Type B pancreatic cell (in vitro differentiated cells): ENCODE data around the gene CDK5R2.

DNA sequence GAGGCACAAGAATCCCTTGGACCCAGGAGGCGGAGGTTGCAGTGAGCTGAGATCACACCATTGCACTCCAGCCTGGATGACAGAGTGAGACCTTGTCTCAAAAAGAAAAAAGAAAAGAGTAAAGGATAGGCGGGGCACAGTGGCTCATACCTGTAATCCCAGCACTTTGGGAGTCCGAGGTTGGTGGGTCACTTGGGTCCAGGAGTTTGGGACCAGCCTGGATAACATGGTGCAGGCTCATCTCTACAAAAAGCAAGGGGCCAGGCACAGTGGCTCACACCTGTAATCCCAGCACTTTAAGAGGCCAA lies 14.4 kb upstream of the GPBAR1 start:
- PRO-cap: no peak

GRCh38 chr2:218253447-218254699 lies 6.9 kb upstream of the GPBAR1 start:
- PRO-cap: unidirectional peak, plus-strand start at chr2:218254400

DNA sequence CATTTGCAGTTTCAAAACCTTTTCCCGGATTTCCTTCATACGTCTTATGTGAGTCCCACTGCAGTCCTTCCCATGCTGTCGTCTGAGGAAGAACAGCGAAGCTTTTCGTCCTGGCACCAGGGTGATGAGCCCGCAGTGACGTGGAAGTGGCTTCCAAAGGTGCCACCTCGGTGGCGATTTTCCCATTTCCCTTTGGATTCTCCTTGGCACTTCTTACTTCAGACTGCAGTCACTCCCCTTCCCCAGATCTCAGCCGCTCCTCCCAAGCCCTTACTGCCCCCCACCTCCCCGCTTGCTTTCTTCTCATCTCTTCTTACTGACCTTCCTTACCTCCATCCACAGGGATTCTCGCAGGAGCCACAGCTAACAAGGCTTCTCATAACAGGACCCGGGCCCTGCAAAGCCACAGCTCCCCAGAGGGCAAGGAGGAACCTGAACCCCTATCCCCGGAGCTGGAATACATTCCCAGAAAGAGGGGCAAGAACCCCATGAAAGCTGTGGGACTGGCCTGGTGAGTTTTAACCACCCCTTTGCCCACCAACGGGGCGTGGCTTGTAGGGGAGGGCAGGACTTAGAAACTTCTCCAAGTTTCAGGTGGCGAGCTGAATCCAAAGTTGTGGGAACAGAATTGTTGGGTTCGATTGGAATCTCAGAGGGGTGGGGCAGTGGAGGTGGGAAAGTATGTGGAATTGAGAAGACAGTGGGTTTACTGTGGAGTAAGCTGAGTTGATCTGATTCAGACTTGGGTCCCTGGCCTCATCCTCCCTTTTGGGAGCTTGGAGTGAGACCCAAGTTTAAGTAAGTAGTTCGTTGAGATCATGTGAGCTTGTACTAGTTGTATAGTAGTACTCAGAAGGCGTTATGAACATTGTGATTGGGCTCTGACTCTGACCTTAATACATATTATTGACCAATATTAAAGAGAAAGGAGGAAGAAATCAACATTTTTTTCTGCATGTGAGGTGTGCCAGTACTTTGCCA lies 1.0 kb downstream of the PNKD start:
- PRO-cap: unidirectional peak, minus-strand start at position 84 of the sequence

- PRO-cap: no peak
Observed at GRCh38 chr2:218323668-218324595, 31.6 kb upstream of the TMBIM1 start.

DNA sequence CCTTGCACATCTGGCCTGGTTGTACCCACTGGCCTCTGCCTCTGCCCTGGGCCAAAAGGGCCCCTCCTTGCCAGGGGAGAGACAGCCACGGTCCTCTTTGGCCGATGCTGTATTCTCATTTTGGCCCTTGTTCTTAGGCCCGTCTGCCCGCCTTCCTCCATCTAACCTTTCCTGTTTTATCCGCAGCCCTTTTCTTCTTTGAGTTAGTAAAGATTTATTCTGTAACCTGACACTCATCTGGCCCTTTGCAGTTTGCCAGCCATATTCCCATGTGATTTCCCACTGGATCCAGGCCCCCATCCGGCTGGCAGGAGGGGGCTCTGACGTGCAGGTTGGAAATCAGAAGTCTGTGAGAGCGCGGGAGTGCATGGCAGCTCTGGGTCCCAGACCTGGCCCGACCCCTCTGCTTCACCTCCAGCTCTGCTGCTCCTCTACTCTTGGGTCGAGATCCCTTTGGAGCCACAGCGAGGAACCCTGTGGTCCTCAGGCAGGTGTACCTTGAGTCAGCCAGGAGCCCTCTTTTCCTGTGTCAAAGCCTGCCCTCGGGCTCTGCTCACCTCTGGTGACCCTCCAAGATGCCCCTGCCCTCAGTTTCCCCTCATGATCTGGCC lies 10.8 kb upstream of the CATIP start:
- PRO-cap: no peak

- PRO-cap: bidirectional peak, plus-strand start at chr2:218396143, minus-strand start at chr2:218396069
Observed at GRCh38 chr2:218395696-218396796, 3.6 kb upstream of the CTDSP1 start.

DNA sequence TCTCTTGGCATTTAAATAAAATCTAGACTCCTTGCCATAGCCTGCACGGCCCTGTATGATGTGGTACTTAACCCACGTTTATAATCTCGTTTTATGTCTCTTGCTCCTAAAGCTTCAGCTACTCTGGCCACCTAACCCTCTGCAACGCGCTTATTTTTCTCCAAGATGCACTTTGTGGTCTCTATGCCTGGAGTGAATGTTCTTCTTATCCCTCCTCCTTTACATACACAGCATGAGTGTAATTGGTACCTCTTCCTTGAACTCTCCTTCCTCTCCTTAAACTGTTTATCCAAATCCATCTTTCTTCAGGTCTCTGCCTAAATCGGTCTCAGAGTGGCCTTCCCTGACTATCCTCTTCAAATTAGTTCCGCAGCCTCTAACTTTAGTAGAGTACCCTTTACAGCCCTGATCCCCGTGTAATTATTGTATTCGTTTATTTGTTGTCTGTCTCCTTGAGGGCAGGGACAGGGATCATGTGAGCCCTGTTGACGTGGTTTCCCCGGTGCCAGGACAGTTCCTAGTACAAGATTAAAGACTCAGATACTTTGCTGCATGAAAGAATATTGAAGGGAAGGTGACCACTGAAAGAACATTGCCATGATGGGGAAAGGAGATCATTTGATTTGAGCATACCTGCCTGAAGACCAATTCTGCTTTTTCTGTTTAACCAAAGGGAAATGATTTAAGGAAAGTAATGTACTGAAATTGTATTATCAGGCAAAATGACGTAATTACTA lies 1.1 kb downstream of the CNOT9 start:
- PRO-cap: bidirectional peak, plus-strand start at position 555 of the sequence, minus-strand start at position 418 of the sequence

GRCh38 chr2:218665673-218666415 lies 6.0 kb downstream of the RNF25 start:
- PRO-cap: no peak

- PRO-cap: no peak
Observed at GRCh38 chr2:218679048-218679476, 7.2 kb downstream of the STK36 start.

DNA sequence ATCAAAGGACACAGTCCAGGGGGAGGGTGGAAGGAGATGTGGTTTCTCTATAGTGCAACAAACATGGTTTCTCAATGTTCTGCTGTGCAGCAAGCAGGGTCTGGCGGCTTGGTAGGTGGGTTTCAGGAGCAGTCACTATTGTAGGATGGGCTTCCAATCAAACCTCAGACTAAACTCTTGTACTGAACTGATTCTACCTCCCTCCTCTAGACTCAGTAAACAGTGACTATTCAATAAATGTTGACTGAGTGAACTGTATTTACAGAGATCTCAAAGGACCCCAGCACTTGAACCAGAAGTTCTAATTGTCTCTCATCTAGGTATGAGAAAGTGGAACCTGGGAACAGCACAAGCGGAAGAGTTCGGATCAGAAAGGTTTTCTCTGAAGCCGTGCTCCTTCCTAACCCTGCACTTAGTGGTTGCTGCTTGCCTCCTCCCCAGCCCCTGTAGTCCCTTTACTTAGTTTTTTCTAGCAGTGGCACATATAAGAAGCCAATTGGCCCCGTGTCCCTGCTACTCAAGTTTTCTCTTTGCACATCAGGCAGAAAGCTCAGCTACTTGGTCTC lies 26.7 kb upstream of the CYP27A1 start:
- PRO-cap: no peak

DNA sequence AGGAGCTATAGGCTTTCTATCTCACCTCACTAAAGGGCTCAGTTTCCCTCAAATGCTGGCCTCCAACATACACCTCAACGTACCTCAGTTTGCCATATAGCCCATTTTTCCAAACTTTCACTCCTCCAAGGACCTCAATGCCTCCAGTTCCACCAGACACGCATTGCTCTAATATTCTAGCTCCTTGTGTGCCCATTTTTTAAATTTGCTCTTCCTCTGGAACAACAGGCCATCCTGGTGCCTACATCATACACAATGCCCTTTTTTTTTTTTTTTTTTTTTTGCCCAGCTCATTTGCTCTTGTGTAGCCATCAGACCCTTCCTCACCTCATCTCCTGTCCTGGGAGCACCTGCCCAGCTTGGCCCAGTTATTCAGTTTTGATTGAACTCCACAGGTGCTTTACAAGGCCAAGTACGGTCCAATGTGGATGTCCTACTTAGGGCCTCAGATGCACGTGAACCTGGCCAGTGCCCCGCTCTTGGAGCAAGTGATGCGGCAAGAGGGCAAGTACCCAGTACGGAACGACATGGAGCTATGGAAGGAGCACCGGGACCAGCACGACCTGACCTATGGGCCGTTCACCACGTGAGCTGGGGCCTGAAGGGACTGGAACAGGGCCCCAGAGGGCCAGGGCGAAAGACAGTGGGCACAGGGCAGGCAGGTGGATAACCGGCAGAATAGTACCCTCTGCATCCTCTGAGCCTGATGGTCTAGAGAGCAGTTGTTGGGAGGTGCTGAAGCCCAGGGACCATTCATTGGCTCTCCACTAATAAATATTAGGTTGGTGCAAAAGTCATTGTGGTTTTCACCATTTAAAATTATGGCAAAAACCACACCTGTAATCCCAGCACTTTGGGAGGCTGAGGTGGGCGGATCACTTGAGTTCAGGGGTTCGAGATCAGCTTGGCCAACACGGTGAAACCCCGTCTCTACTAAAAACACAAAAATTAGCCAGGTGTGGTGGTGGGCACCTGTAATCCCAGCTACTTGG lies 27.5 kb downstream of the CYP27A1 start:
- PRO-cap: no peak

DNA sequence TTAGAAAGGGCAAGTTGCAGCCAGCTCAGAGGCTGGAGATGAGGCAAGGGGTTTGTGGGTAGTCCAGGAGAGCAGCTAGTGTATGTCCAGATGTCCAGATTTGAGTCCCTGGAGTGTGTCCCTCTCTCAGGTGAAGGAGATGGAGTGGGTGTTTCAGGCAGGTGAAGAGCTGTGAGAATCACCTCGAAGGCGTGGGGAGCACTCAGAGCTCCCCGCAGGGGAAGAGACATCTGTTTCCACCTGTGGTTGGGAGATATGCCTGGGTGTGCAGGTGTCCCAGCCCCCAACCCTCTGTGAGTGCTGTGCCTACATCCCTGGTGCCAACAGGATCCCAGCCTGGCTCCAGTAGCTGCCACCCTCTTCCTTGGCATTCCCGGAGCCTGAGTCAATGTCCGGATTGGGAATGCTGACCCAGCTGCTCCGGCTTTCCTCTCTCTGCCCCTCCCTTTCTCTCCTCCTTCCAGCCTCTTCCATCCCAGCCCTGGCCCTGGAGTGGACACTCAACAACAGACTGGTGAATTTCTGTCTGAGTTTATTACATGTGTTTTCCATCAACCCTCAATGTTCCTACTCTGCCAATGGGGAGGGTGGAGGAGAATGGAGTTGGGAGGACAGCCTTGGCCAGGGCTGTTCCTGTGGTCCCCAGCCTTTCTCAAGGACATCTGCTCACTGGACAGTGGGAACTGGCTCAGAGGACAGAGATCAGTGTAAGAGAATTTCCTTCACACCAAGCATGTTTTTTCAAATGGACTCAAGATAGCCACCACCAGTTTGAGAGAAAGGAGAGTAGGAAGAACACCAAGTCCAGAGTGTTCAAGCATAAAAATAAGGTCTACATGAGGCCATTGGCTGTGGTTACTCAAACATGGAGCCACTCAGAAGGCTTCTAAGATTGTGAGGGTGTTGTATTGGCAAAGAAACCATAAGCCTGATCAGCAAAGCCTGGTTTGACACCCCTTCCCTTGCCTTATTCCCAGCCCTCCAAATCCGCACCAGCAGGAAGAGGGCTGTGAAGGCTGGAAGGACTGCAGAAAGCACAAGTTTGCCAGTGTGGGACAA lies 27.1 kb upstream of the WNT6 start:
- PRO-cap: no peak

DNA sequence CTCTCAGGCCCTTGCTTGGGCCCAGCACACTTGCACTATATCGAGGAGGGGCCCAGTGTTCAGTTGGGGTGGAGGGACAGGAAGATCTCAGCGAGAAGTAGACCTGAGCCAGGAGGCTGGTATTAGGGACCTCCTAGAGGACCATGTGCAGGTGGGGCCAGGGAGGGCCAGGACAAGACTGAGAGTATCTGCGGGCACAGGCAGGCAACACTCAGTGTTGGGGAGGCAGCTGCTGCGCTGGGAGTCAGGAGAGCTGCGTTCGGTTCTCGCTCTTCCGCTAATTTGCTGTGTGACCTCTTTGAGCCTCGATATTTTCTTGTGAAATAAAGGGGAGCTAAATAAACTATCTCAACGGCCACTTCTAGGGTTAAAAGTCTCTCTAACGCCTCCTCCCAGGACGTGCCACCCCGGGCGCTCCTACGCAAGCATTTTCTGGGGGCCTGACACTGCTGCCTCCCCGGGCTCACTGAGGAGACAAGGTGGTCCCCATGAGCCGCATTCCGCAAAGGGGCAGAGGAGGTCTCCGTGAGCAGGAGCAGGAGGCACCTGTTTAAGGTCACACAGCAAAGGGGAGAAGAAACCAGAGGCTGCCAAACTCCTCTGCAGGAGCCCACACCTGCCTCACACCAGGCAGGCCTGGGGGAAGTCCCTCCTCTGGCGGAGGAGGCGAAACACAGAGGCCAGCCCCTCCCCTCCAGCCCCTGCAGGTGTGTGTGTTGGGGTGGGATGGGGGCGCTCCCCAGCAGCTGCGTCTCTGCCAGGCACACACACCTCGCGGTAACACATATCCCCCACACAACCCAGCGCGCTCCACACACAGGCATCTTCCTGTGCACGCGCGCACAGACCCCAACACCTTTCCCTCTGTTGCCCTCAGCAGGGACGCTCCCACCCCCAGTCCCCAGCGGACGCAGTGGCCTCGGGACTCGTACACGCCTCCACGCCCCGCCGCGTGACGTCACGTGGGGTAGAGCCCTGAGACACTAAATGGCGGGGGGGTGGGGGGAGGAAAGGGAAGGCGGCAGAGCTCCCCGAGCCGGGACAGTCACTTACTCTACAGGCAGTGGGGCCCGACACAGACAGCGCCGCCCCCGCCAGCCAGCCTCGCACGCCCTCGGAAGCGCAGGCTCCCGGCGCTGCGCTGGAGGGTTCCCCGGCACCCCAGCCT lies 776 bp upstream of the WNT10A start:
- PRO-cap: bidirectional peak, plus-strand start at position 1,052 of the sequence, minus-strand start at position 915 of the sequence

- PRO-cap: no peak
Observed at GRCh38 chr2:218886110-218886554, 5.5 kb downstream of the WNT10A start.

- PRO-cap: bidirectional peak, plus-strand start at chr2:218959666, minus-strand start at chr2:218959464; unidirectional peak, minus-strand start at chr2:218959817
Observed at GRCh38 chr2:218959315-218960076, at the start of gene CDK5R2. CDK5R2 (plus strand) TSS chr2:218959666.

DNA sequence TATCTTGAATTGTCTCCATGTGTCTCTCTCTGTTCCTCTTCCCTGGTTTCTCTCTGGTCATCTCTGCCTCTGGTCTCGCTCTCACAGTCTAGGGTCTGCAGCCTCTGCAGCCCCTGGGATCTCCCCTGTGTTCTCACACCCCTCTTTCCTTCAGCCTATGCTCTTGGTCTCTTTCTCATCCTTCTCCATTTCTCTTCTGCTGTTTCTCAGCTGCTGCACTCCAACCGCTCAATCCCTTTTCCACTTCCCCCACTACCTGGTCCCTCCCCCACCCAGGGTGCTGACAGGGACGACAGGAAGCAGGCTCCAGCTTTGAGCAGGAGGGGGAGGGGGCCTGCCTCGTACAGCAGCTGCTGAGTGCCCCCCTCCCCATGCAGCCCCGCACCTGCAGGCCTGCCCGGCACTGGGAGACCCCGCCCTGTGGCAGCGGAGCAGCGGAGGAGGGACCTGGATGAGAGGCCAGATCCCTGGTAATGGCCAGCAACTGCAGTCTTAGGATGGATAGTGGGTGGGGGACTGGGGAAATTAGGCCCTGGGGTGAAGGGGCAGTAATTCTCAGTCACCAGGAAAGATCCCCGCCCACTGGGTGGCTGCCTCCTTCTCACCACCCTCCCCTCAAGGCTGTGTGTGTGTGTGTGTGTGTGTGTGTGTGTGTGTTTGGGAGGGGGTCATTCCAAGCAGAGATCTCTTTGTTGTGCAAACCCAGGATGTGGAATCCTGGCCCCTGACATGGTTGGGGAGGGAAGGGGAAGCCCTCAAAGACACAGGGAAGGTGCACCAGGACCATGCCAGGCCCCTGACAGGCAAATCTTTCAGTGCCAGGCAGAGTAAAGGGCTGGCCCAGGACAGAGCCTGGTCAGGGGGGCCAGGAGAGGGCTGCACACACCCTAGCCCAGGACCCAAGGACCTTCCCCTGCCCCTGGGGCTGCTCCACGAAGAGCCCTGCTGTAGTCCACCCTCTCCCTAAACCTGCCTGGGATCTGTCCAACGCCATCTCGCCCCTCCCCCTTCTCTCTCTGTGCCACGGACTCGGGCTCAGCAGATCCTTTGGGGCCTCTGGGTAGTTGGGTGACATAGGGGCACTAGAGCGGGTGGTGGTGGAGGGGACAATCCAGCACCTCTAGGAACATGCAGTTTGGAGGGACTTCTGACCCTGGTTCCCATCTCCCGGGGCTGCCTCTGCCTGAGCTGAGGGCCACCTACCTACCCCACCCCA lies 6.9 kb upstream of the CRYBA2 start:
- PRO-cap: no peak

DNA sequence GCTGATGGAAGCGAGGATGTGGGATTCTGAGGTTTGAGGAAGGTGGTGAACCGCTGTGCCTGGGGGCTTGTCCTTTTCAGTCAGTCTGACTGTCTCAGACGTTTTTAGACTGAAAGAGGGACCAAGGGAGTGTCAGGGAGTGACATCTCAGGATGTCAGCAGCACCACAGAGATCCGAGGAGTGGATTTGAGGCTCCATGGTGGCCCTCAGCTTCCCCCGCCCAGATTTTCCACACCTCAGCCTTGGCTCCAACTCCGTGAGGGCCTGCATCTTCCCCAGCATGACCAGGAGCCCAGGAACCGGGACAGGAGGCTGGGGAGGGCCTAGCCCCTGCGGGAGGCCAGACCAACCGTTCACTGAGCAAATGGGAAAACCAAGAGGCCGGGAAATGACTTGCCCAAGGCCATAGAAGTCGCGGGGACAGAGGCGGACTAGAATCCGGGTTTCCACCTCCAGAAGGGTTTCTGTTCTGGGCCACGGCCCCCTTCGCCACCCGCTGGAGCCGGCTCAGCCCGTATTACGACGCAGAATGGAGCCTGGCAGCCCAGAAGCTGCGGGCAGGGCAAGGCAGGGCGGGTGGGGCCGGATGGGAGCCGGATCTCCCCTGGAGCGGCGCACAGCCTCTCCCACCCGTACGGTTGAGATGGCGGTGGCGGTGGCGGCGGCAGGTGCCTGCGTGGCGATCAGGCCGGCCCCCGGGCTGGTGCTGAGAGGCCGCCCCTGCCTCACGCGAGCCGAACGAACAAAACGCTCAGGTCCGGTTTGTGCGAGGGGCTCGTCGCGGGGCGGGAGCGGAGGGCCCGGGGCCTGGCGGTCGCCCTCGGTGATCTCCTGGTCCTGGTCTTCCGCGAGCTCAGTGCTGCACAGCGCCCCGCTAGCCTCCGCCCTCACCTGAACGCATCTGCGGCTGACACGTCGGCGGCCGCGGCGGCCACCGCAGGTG lies 8.0 kb upstream of the CRYBA2 start:
- PRO-cap: unidirectional peak, plus-strand start at position 636 of the sequence; unidirectional peak, minus-strand start at position 894 of the sequence

DNA sequence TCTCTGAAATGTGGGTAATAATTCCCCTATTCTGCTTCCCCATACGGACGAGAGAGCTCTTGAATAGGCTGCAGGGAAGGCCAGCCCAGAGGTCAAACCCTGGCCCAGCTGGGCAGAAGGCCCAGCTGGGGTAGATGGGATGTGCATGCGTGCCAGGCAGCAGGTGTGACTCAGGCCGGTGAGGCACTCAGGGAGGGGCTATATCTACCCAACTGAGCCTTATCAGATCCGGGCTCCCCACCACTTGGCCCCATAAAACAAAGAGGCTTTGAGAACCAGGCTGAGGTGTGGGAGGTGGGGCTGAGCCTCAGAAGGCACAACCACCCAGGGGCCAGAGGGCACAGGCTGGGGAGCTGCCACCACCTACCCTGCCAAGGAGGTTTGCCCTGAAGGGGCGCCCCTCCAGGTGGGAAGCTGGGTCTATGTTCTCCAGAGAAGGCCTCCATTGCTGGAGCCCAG lies 8.0 kb upstream of the CFAP65 start:
- PRO-cap: no peak

DNA sequence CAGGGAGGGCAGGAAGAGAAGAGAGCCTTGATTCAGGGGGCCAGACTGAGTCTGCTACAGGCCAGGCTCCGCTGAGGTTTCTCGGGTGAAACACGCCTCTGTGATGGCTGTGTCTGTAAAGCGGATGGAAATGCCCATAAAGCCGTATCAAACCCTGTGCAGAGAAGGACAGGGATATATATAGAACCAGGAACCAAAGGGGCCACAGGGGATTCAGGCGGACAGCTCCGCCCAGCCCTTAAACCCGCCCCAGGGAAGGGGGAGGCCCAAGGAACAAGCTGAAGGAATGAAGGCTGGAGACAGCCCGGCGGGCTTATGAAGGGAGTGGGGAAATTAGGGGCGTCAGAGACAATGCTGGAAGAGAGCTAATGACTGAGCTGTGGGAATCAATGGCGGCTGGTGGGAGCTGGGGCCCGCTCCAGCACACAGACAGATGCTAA lies 42.1 kb downstream of the NHEJ1 start:
- PRO-cap: no peak

- PRO-cap: no peak
Observed at GRCh38 chr2:219219227-219219424, 368 bp upstream of the ABCB6 start.